ENCODE measurements around a stretch of chr11.

GRCh38 chr11:72771342-72771901 lies 19.2 kb upstream of the ARAP1 start:
- PRO-cap, result no peak

DNA sequence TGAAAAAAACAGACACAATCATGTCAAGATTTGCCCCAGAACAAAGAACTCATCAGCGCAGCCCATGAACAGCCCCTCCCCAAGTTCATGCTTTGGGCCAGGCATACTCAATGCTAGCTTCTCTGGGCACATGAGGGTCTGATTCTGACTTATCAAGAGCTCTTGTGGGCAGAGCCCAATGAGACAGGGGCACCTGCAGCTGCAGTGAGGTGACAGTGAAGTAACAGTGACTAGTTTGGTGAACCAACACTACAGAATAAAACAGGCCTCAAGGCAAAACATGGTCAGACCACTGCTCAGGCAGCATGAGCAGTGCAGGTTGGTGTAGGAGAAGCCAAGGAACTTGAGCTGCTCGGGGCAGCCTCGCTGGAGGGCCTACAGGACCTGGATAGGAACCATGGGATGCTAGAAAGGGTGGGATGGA lies 10.3 kb upstream of the FCHSD2 start:
- PRO-cap, result no peak

GRCh38 chr11:73217732-73218044 lies 393 bp upstream of the P2RY2 start:
- PRO-cap, result no peak

- PRO-cap, result no peak
These were observed 21.8 kb downstream of the P2RY2 start for GRCh38 chr11:73239866-73240214.

- PRO-cap, result bidirectional peak, plus-strand start at chr11:73334771, minus-strand start at chr11:73334637
These were observed 26.6 kb downstream of the ARHGEF17 start for GRCh38 chr11:73334495-73335208.

GRCh38 chr11:73344091-73344999 lies 31.9 kb upstream of the RELT start:
- PRO-cap, result no peak

DNA sequence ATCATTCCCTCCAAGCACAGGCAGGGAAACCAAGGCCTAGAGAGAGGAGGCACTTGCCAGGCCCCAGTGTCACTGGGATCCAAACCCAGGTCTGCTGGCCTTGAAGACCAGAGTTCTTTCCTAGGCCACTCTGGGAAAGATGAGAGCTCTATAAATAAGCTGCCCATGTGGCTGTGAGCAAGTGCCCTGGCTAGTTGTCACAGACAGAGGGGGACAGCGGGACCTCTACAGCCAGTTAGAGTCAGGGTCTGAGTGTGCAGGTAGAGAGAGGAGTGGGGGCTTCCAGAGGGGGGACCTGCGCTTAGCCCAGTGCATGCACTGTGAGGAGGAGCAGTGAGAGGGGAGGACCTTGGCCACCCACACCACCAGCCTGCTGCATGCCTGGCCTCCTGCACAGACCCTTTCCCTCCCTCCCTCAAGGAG lies 4.9 kb downstream of the RELT start:
- PRO-cap, result no peak

- PRO-cap, result no peak
These were observed 14.0 kb downstream of the RELT start for GRCh38 chr11:73389992-73390748.

GRCh38 chr11:73487129-73487497 lies 110.8 kb downstream of the FAM168A start:
- PRO-cap, result no peak

DNA sequence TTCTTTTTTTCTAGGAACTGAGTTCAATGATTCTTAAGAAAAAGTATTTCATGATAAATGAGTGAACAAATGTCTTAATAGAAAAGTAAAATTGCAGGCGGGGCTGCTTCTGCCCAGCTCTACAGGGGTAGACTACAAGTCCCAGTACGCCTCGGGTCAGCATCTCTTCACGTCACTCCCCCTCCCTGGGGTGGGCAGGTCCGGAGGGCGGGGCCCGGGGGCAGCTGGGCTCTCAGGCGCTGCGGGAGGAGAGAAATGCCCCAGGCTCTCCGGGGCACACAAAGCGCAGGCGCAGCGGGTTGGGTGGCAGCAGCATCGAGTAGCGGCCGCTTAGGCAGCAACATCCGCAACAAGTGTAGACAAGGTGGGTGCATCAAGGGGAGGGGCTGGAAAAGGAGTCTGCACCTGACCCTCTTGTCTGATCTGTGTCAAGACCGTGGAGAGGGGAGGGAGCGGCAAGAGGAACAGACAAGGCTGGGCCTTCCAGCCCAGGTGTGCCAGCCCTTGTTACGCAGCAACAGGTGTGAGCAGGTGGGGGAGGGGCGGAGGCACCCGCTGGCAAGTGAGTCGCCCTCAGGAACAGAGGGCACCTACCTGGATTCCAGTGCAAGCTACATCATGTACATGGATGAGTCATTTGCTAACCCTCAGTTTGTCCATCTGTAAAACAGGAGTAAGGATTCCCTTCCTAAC lies 1.1 kb downstream of the PLEKHB1 start:
- PRO-cap, result unidirectional peak, plus-strand start at position 197 of the sequence

GRCh38 chr11:73754922-73755370 lies 5.9 kb downstream of the RAB6A start:
- PRO-cap, result no peak

DNA sequence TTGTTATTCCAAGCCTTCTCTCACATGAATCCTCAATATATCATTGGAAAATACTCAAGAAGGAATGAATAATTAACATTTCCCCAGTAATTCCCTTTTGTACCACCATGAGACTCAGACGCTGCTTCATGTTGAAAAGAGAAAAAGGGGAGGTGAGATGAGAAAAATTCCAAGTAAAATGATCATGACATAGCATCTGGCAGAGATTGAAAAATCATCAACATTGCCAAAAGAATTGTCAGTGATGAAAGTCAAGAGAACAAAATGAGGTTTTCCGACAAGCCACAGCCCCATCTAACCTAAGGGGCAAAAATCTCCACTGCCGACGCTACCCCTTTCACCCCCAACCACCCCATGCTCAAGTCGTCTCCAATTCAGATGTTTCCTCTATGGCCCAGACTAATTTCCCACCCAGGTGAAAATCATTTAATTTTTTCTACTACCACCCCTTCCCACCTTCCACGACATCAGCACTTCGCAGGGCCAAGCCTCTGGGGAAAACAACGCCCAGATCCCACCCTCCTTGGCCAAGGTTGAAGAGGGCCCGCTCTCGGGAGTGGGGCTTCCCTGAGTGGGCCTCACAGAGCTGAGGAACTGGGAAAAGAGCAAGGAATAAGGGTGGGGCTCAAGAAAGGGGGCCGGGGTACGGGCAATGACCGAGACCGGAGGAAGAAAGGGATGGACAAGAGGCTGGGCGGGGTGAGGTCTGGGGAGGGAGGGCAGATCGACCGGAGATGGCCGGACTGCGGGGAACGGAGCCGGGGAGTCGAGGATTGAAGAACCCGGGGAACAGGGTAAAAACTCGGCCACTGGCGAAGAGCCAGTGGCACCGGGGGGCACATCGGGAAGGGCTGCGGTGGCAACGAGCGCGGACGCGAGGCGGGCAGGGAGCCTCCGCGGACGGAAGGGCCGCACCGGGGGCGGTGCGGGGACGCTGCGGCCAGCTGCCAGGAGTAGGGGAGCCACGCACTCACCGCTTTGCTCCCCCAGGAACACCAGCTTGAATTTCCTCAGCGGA lies 973 bp downstream of the RAB6A start:
- PRO-cap, result unidirectional peak, plus-strand start at position 702 of the sequence

- PRO-cap, result no peak
These were observed 6.6 kb downstream of the UCP2 start for GRCh38 chr11:73976065-73976494.

DNA sequence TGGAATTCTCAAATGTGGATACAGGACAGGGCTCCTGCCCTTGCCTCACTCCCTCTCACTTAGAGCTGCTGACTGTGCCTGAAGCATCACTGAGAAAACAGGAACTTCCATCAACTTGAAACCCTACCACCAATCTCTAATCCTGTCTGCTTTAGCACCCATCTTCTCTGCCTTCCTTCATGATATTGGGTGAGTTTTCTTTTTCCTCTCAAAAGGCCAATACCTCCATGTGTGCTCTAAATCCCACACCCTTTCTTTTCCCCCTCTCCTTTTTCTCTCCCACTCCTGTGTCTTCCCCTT lies 14.5 kb upstream of the UCP3 start:
- PRO-cap, result no peak

DNA sequence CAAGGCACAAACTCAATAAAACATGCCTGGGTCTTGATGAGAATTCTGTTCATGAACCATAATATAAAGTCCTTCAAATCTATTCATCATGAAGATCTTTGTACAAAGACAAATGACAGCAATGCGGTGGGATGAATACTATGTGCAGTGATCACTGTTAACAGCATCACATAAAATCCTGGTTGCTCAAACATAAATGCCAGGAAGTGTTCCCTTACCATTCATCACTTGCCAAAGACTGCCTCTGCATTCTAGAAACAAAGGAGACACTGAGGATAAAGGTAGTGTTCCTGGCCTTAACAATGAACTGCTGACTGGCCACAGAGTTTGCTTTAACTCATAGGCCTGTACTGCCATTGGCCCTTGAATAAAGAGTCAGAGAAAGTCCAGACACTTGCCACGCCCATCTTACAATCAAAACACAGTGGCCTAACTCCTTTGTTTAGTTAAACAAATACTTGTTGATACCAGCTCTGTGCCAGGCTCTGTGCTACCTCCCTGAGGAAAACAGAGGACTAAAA lies 29.5 kb downstream of the C2CD3 start:
- PRO-cap, result no peak

GRCh38 chr11:74333646-74334425 lies 22.4 kb upstream of the P4HA3 start:
- PRO-cap, result no peak

GRCh38 chr11:74442830-74444178 lies 24.0 kb downstream of the KCNE3 start:
- PRO-cap, result no peak

GRCh38 chr11:74461821-74462651 lies 5.3 kb downstream of the KCNE3 start:
- PRO-cap, result bidirectional peak, plus-strand start at chr11:74462291, minus-strand start at chr11:74462158

DNA sequence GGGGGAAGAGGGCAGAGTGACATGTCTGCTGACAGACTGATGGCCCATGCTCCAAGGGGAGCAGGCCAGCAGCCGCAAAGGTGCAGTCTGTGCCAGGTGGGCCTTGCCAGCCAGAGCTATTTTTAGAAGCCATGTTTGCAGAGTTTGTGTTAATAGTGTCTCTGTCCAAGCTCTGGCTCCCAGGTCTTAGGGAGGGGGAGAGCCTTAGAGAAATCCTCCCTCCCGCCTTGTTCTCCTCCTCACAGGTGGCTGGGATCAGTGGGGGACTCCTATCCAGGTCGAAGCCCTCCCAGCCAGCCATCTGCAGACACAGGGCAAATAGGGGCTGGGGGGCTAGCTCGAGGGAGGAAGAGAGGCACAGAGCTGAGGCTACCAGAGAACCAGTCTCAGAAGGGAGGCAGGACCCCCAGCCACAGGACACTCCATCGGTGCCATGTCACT lies 49.4 kb downstream of the CHRDL2 start:
- PRO-cap, result unidirectional peak, plus-strand start at position 182 of the sequence

DNA sequence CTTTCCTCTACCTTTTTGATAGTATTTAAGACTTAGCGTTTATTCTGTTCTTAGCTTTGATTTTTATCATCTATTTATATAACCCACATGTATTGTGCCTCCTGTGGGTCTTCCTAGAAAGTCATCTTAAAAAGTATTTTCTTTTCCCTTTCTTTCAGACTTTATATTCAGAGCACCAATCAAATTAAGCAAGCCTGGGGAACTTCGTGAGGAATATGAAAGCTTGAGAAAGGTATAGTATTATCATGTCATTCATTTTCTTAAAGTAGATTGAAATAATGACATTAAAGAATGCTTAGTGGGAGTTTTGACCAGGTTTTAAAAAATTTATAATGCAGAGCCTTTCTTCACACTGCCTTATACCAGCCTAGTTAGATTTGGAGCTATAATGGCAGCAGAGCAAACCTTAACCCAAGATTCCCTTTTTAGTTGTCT lies 40.8 kb downstream of the RNF169 start:
- PRO-cap, result no peak

Data from pulmonary artery (tissue), 1 donor.